ENCODE results near the gene NHLH2.

DNA sequence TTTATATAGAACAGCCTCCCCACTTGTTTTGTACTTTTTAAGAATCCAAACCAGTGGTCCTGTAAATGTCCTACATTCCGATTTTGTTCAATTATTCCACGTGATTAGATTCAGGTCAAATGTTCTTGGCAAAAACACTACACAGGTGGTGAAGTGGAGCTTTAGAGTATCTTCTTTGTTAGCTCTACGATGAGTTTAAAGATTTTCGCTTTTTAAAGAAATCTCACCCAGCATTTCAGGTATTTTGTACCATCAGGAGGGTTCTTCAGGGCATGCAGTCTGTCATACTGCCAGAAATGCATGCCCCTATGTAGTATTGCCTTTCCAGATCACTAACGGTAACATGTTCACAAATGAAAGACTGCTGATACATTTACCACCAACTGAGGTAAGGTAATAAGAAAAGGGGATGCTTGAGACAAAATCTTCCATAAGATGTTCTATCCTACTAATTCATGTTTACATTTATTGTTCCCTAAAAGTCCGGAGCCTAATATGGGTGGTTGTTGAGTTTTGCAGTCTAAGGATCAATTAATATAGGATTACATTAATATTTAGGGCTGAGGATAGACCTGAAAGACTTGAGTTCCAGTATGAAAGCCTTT, 120.5 kb downstream of the TRIM33 start:
- PRO-cap: no peak
- RRBS: no CpG with 5 or more reads among the region's 6 CpGs

- PRO-cap: no peak
- RRBS: no CpG with 5 or more reads among the region's 5 CpGs
Measured at GRCh38 chr1:114399164-114399678, 111.8 kb downstream of the TRIM33 start.

DNA sequence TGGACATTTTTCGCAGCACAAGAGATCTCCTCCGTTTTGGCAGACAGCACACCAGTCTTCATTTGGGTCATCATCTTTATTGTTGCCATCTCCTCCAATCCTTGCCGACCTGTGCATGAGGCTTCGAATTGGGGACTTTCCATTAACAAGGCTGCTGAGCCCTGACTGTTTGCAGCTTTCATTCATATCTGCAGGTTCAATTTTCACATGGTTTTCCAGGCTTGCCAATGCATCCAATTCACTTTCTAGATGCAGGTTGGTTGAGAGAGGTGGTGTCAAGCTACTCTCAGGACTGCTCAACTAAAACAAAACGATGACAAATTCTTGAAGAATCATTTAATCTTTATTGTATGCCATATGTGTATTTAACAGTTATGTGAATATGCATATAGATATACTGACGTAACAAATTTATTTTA, 105.5 kb downstream of the TRIM33 start:
- PRO-cap: no peak
- RRBS: no CpG with 5 or more reads among the region's 6 CpGs

- PRO-cap: no peak
- RRBS: no CpG with 5 or more reads among the region's 3 CpGs
Measured at GRCh38 chr1:114482627-114482990, 28.4 kb downstream of the TRIM33 start.

DNA sequence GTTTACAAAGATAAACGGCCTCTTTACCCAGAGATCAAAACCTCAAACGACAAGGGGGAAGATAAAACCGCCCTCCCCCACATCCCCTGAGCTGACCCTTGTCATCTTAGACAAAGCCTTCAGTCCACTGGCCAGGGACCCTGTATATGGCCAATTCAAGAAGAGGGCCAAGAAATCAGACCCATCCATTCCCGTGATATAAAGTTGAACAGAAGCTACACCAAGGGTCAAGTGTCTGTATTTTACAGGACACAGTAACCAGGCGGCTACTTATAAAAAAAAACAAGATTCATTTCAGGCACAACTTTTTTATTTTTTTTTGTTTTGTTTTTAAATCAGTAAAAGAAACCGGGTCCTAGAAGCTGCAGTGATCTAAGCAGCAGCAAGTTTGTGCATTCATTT, 430 bp upstream of the NRAS start:
- PRO-cap: no peak
- RRBS: no CpG with 5 or more reads among the region's 6 CpGs

DNA sequence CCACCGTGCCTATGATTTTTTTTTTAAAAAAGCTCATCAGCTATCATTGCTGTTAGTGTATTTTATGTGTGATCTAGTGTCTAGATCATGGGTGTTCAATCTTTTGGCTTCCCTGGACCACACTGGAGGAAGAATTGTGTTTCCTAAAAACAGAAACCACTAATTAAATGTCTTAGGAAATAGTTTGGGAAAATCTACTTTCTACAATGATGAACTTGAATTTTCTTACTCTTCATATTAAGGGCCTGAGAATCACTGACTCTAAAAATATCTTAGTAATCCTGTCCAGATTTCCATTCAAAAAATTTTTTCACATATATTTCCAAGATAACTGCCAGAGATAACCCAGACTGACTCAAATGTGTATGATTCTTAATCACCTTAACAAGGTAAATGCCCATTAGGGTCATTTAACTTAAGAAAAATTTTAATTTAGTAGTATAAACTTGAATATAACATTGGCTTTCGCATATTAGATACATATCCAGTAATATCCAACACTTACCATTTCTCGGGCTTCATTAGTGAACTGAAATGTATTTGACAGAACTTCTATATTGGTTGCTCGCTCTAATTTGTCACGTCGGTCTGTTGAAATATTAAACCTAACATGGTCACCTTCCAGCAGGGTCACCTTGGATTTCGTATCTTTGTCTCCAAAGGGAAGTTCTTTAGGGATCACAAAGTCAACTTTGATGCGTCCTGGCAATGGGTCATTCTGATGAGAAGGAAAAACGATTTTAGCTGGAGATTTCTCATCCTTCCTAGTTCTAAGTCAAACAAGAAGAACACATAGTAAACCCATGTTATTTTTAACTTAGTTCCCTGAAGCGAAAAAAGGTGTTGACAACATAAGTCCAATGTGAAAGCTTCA, 15.8 kb upstream of the NRAS start:
- PRO-cap: no peak
- RRBS: no CpG with 5 or more reads among the region's 10 CpGs

- PRO-cap: no peak
- RRBS: no CpG with 5 or more reads among the region's 6 CpGs
Measured at GRCh38 chr1:114741833-114742282, 15.9 kb downstream of the CSDE1 start.

- PRO-cap: no peak
- RRBS: no CpG with 5 or more reads among the region's 2 CpGs
Measured at GRCh38 chr1:114758459-114758829, 660 bp upstream of the CSDE1 start.

GRCh38 chr1:115098755-115099023, 9.4 kb upstream of the TSPAN2 start:
- PRO-cap: no peak
- RRBS: no CpG with 5 or more reads among the region's 2 CpGs

DNA sequence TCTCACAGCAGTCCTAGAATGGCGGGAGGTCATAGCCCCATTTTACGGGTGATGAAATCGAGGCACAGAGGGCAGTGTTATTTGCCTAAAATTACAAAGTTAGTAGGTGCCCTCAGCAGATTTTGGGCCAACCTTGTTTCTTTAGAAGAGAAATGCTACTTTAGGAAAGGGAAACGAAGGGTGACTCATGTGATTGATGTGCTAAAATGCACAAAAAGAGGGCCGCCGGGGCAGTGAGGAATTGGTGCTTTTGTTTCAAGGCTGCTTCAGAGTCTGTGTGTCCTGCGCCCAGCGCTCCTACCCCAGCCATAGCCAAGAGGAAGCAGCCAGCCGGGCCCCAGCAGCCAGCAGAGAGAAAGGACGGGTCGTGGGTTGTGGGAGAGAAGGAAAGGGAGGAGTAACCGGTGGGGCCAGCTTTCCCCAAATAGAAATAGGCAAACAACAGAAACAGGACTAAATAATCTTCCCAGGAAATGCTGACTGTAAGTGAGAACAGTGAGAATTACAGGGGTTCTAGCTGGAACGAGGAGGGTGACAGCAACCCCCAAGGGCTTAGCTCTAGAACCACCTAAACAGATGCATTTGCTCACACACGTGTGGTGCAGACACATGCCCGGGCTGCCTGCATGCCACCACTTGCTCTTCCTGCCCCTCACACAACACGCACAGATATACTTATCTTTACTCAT, 13.2 kb downstream of the VANGL1 start:
- PRO-cap: no peak
- RRBS: 89% methylated on average over 3 of the region's 16 CpGs

DNA sequence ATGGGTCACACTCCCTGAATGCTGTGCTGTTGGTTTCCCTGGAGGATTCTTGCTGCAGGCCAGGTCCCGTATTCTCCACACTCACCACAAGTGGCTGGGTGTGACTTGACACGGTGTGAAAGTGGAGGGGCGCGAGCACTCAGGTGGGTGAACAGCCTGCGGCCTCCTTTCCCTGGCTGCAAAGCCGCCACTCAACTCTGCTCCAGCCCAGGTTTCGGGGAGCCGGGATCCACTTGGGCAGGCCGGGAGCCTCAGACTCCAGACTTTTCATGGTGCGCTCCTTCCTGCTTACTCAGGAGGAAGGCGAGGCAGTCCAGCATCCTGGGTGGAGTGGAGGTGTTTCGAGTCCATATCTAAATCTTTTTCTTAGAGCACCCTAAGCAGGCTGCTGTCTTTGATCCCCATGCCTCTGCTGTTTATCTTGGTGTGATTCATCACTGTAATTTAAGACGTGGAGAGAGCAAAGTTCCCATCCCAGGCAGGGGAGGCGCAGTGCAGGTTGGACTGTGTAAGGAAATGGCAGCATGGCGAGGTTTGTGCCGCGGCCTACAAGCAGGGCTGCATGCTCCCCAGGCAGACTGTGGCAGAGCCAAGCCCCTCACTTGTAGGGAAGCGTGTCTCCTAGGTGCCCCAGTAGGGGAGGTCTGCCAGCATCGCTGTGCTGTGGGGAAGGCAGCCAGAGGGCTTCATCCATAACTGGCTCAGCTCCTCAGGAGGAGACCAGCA, 29.6 kb downstream of the VANGL1 start:
- PRO-cap: bidirectional peak, plus-strand start at position 492 of the sequence, minus-strand start at position 418 of the sequence
- RRBS: no CpG with 5 or more reads among the region's 19 CpGs

GRCh38 chr1:115840608-115841272, at the start of gene NHLH2:
Gene NHLH2, minus strand, starts transcription at chr1:115841126.
- PRO-cap: no peak
- RRBS: no CpG with 5 or more reads among the region's 8 CpGs

DNA sequence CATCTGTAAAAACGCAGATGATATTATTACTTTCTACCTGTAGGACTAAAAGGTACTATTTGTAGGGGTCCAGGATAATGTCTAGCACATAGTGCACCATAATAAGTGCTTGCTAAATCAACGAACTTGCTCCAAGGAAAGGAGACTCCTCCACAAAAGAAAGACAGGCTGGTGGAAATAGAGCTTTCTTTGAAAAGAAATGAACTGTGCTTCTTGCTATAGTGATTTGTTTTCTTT, 30.7 kb upstream of the SLC22A15 start:
- PRO-cap: no peak
- RRBS: no CpG with 5 or more reads among the region's 2 CpGs

GRCh38 chr1:116053023-116053819, 58.0 kb upstream of the MAB21L3 start:
- PRO-cap: no peak
- RRBS: no CpG with 5 or more reads among the region's 12 CpGs

DNA sequence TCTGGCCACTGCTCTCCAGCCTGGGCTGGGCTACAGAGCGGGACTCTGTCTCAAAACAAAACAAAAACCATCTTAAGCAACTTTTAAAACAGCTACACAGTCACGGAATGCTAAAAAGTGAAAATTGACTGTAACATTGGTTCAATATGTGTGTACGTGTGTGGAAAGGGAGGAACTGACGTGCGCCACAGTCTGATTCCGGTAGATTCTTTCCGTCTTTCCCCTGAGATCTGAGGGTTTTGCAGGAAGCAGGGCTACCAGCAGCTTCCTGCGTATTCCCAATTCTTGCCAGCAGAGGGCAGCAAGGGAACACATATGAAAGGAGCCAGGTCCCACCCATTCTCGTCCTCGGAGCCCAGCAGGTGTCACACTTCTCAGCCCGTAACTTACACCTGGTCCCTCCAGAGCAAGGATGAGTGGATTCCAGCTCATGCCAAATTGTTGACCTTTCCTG, 27.7 kb downstream of the MAB21L3 start:
- PRO-cap: unidirectional peak, minus-strand start at position 232 of the sequence
- RRBS: no CpG with 5 or more reads among the region's 11 CpGs

DNA sequence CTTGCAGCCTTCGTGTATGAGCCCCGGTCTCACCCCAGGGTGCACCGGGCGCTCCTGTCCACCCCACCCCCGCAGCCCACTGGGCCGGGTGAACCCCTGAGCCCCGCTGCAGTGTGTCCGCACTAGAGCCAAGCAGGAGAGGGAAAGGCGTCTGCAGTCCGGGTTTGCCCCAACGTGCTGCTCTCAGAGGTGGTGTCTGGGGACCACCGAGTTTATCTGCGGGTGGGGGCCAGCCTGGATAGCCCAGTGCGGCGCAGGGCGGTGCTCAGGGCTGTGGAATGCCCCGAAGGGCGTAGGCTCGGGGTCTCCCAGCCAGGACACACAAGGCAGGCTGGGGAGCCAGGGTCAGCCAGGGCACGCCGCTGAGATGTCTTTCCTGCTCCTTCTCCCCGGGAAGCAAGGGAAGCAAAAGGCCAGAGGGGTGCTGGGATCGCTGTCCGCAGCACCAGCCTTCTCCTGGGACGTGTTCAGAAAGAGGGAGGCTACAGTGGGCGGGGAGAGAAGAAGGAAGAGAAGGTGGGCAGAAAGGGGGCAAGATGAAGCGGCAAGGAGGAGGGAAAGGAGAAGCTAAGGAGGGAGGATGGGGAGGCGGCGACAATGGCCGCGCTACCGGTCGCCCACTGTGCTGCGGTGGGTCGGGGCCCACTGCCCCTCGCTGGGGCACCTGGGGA, 56.6 kb downstream of the MAB21L3 start:
- PRO-cap: no peak
- RRBS: 96% methylated on average over 8 of the region's 36 CpGs

DNA sequence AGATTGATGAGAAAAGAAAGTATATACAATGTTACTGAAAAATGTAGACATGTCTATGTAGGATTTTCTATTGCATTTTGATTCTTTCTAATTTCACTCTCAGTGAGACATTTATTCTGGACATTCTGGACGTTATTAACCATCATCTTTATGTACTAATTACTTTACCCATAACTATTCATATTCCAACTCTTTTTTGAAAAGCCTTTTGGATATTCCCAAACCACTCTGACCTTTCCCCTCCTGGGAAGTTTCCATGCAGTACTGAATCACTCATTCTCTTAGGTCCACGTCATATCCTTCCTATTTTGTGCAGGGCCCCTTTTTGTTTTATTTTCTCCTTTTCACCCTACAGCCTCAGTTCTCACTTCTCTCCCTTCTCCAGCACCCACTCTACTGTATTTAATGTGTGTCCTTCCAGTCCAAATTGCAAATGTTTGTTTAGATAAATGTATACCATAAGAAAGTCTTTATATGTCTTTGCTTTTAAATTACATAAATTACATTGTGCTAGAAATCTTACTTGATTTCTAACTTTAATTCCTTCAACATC, 16.4 kb upstream of the ATP1A1 start:
- PRO-cap: no peak
- RRBS: no CpG with 5 or more reads among the region's 2 CpGs

DNA sequence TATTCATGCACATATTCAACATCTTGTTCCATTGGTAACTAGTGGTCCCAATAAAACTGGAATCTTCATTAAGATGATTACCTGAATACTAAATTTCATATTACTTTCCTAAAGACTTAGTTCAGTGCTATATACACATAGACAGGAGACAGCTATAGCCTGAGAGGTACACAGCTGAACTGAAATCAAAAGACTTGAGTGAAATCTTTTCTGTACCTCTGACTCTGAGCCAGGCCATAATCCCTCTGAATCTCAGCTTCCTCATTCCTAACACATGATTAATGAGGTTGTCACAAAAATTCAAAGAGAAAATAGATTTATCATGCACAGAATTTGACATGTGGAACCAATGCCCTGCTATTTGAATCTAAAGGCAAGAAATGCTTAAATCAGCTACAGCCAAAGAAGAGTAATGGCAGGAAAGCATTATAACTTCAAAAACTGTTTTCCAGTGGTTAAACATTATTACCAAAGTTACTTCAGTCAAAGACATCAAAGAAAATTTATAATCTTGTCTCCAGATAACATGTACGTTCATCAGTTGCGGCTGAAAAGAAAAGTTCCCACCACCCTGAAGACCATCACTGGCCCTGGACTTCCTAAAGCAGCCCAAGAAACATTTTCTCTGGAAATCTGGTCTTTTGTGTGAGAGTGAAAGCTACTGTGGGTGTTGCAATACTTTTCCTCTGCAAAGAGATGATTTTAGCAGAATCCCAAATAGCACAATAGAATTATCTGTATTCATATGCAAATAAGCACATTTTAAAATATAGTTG, 13.9 kb upstream of the ATP1A1 start:
- PRO-cap: no peak
- RRBS: no CpG with 5 or more reads among the region's 2 CpGs

DNA sequence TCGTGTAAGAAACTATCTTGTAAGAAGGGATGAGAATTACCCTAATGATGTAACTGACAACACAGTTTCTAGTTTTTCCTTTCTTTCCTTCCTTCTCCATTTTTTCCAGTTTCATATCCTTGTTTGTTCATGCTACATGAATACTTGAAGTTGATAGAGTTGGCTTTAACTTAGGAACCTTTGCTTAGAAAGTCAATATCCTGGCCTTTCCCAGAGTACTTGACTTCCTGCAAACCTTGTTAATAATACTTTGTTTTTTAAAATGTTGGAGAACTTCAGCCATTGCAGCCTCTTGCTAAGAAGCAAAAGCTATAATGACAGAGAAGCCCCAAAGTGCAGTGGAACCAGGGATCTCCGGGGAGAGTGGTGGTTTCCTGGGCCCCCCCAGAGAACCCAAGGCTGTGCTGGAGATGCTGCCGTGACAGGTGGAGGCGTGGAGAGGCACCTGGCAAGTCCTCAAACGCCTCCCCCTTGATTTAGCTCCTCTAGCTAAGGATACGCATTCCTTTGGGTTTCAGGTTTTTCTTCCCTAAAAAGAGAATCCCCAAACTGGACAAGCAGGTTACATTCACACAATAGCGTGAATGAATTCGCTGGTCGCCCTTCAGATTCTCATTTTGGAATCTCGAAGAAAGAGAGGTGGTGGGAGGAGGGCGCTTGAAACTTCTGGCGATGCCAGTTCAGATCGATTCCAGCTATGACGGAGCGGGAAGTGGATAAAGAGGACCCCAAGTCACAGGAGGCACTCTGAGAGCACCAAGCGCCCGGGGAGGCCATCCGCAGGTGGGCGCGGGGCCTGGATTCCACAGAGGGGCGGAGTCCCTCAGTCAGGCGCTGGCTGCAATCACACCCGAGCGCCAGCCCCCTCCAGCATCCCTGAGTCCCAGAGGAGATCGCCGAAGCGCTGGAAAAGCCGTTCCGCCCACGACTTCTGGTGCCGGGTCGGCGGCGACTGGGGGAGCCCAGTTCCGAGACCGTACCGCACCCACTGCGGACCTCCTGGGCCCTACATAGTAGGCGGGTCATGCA, 821 bp upstream of the ATP1A1 start:
- PRO-cap: unidirectional peak, plus-strand start at position 615 of the sequence; bidirectional peak, plus-strand start at position 745 of the sequence, minus-strand start at position 781 of the sequence; bidirectional peak, plus-strand start at position 886 of the sequence, minus-strand start at position 815 of the sequence
- RRBS: no CpG with 5 or more reads among the region's 39 CpGs

GRCh38 chr1:116477328-116477906, 93.4 kb downstream of the CD58 start:
- PRO-cap: no peak
- RRBS: 73% methylated on average over 2 of the region's 4 CpGs

Measured in Caco-2 (cell line).